Fibroblast of the aortic adventitia (primary cell): ENCODE data around the genes CXADR and CYYR1.

DNA sequence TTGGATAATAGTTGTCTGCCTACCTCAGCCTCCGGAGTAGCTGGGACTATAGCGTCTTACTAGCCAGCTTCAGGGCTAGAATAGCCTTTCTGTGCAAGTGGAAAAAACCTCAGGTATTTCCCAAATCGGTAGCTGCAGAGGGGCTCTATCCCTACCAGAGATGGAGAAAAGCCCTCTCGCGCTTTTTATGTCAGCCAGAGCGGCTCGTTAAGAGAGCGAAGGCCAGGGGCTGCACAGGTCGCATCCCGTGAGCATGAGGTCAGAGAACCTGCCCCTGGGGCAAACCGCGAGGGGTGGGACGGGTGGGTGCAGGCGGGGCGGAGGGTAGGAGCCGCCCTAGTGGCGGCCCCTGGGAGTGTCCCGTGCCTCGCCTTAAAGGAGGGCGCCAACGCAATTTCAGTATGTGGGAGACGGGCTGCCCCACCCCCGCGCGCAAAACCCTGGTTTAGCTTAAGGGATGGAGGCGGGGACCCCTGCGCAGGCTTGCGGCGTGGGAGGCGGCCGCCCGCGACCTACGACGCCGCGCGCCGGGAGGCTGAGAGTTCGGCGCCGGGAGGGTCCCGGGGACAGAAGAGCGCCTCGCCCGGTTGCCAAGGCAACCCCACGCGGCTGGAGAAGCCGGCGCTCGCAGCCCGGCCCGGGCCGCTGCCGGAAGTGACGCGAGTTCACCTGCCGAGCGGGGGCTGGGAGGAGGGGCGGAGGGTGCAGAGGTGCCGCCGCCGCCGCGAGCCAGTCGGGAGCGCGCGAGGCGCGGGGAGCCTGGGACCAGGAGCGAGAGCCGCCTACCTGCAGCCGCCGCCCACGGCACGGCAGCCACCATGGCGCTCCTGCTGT, at the start of gene CXADR:
Gene CXADR, plus strand, starts transcription at position 732 of the 834 bp plus-strand sequence.
- CAGE, long polyA plus RNA = no peak

GRCh38 chr21:17522781-17523102, 9.9 kb downstream of the CXADR start:
- CAGE, long polyA plus RNA = no peak

GRCh38 chr21:17781844-17782460, 37.2 kb downstream of the C21orf91 start:
- CAGE, long polyA plus RNA = no peak

DNA sequence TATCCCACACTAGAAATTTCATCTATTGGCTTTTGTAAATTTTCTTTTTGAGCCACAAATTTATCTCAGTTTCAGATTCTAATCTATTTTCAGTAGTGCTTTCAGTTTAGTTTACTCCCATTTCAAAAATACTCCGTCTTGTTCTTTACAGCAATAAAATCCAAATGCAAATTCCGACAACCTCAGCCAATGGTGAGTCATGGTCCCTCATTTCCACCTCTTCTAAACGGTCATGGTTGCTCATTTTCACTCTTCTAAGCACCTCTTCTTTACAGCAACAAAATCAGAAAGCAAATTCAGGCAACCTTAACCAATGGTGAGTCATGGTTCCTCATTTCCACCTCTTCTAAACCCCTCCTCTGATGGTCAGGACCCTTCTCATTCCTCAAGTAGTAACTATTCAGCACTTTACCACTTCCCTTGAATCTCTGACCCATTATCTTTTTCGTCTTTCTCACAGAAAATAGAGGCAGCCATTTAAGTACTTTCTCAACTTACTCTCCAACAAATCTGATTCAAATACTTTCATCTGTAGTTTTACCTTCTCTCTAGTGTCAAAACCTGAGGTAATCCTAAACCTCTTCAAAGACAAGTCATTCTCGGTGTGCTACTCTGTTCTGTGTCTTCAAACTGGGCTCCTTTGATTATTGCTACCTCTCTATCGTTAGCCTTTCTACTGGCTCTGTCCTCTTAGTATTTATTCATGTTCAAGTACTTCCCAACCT, 34.3 kb downstream of the C21orf91 start:
- CAGE, long polyA plus RNA = no peak

DNA sequence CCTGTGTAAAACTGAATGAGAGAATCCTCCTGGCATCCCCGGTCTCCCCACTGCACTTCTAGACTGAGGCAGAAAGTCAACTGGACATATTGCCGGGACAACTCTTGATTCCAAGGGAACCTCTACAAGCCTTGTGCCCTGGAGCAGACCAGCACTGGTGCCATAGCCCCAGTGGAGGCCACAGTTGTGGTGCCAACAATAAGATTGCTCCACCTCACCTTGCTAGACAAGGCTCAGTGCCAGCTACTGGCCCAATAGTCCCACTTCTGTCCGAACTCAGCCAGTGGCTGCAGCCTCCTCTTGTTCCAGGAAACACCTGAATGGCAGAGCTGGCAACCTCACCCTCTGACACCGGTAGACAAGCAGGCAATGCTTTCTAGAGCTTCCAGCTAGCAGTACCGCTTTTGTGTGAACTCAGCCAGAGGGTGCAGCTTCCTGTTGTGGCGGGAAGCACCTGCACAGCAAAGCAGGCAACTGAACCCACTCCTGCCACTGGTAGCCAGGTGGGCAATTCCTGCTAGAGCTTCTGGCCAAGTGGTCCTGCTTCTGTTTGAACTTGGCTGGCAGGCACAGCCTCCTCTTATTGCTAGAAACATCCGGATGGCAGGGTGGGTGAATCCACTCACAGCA, 40.0 kb upstream of the TMPRSS15 start:
- CAGE, long polyA plus RNA = no peak

DNA sequence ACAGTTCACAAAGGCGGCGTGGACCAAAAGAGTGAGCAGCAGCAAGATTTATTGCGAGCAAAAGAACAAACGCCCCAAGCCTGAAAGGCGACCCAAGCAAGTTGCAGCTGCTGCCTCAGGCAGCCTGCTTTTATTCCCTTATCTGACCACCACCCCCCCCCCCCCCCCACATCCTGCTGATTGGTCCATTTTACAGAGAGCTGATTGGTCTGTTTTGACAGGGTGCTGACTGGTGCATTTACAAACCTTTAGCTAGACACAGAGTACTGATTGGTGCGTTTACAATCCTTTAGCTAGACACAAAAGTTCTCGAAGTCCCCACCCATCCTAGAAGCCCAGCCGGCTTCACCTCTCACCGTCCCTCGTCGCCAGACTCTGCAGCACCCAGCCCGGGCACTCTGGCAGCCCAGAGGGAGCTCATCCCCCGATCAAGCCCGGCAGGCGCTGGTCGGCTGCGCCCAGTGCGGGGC, 2023.0 kb downstream of the NCAM2 start:
- CAGE, long polyA plus RNA = no peak

DNA sequence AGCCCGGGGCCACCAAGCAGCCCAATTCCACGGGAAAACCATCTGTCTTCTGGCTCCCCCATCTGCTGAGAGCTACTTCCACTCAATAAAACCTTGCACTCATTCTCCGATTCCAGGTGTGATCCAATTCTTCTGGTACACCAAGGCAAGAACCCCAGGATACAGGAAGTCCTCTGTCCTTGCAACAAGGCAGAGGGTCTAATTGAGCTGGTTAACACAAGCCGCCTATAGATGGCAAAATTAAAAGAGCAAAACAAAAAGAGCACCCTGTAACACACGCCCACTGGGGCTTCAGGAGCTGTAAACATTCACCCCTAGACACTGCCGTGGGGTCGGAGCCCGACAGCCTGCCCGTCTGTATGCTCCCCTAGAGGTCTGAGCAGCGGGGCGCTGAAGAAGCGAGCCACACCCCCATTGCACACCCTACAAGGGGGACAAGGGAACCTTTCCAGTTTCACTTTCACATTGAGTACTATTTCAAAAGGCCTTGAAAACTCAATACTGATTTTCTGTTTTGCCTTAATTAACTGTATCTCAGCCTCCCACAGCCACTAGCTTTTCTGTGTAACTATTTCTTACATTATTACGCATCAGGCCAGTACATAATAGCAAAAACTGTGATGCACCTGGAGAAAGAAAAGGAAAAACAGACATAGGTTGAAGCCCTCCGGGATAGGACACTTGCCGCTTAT, 1719.7 kb downstream of the MRPL39 start:
- CAGE, long polyA plus RNA = no peak

DNA sequence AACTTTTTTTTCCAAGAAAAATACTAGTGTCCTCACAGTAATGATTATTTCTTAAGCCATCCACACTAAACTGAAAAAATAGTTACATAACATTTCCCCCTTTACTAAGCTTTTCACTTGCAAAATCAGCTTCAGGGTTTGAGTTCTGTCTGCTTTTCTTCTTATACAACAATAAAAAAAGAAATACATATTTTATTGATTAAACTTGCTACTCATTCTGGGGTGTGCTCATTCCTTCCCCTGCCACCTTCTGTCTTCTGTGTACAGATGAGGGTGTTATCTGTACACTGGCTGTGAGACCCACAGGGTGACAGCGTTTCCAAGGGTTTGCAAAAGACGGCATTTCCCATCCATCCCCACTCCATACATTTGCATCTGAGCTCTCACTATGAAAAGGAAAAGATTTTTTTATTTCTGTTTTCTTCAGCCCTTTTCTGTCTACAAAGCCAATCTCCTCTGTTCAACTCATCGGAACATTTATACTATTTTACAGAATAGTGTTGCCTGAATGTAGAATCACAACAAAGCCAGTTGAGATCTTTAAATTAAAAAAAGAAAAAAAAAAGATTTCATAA, 4.4 kb downstream of the APP start:
- CAGE, long polyA plus RNA = no peak

GRCh38 chr21:26169012-26169340, 1.6 kb downstream of the APP start:
- CAGE, long polyA plus RNA = no peak

GRCh38 chr21:26405634-26406142, 167.4 kb downstream of the CYYR1 start:
- CAGE, long polyA plus RNA = no peak

DNA sequence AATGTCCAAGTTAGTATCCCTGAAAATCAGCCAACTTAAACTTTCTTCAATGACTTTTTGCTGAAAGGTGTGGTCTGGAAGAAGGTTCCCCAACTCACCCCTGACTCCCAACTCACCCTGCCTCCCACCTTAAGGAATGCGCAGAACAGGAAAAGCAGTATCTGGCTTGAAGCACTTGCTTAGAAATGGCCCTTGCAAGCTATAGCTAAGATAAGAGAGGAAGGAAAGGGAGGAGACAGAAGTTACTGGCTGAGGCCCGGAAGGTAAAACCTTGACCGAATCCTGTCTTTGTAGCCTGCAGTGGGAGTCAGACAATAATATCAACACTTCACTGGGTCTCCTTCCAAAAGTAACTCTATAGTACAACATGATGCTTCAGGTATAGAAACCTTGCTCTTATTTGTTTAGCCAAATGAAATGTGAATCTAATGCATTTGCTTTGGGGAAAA, 2.9 kb downstream of the CYYR1 start:
- CAGE, long polyA plus RNA = no peak

- CAGE, long polyA plus RNA = no peak
Observed at GRCh38 chr21:26572615-26573517, at the start of gene CYYR1. Gene CYYR1, minus strand, starts transcription at chr21:26573286.

DNA sequence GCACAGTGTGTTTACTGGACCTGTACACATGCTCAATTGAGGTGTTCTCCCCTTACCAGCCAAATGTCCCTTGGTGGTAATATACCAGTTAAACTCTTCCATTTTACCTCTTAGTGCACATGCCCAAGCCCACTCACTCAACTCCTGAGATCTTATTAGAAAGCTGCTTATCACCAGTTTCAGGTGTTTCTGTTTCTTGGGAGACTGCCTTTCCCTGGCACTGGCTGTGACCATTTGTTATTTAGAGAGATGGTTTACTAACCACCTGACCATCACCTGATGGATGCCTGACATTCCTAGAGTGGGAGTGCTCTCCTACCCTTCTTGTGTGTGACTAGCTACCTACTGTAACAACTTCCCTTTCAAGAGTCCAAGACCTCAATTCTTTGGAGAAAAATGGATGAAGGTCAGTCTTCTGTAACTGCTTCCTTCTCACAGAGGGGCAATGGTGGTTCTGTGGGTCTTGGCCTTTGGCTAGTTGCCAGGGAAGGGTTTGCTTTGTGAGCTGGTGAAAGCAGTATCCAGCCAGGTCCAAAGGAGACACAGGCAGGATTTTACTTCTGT, 755.2 kb upstream of the ADAMTS5 start:
- CAGE, long polyA plus RNA = no peak

DNA sequence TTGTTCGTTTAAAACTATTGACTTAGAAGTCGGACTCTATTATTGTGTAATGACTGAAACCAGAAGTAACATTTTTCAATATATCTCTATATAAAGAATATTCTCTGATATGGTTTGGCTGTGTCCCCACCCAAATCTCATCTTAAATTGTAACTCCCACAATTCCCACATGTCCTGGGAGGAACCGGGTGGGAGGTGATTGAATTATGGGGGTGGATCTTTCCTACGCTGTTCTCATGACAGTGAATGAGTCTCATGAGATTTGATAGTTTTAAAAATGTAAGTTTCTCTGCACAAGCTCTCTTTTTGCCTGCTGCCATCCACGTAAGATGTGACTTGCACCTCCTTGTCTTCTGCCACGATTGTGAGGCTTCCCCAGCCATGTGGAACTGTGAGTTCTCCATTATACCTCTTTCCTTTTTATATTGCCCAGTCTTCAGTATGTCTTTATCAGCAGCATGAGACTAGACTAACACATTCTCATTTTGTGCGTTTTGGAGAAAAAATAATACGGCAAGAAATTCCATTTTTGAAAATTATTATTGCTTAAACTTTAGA, 836.9 kb downstream of the N6AMT1 start:
- CAGE, long polyA plus RNA = no peak

GRCh38 chr21:28237601-28238010, 647.6 kb downstream of the N6AMT1 start:
- CAGE, long polyA plus RNA = no peak

GRCh38 chr21:29174558-29175072, 44.2 kb downstream of the MAP3K7CL start:
- CAGE, long polyA plus RNA = no peak

DNA sequence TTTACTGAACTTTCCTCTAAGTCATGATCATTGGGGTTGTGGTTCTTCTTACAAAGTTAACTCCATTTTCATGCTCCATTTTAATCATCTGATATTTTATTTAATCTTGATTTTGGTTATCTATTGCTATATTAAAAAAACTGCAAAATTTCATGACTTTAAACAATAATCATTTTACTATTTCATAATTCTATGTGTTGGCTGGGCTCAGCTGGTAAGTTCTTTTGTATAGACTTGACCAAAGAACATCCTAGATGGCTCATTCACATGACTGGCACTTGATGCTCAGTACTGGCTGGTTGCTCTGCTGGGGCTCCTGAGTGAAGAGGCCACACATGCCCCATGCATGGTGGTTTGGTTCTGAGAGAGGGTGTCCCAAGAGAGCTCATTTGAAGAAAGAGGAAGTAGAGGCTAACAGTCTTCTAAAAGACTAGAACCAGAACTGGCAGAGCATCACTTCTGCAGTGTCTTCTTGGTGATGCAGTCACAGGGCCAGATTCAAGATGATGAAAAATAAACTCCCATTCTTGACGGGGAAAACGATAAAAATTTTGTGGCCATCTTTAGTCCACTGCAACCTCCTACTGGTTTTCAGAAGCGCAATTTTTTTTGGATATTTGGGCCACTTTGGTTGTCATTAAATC, 5.3 kb upstream of the BACH1 start:
- CAGE, long polyA plus RNA = no peak

- CAGE, long polyA plus RNA = no peak
Observed at GRCh38 chr21:29299277-29299880, 657 bp downstream of the BACH1 start.

GRCh38 chr21:29299881-29300708, 1.4 kb downstream of the BACH1 start:
- CAGE, long polyA plus RNA = no peak

- CAGE, long polyA plus RNA = no peak
Observed at GRCh38 chr21:29411196-29411886, 112.6 kb downstream of the BACH1 start.